Ishikawa (cell line): ENCODE data around the genes SLC16A14, CAB39 and NMUR1.

DNA sequence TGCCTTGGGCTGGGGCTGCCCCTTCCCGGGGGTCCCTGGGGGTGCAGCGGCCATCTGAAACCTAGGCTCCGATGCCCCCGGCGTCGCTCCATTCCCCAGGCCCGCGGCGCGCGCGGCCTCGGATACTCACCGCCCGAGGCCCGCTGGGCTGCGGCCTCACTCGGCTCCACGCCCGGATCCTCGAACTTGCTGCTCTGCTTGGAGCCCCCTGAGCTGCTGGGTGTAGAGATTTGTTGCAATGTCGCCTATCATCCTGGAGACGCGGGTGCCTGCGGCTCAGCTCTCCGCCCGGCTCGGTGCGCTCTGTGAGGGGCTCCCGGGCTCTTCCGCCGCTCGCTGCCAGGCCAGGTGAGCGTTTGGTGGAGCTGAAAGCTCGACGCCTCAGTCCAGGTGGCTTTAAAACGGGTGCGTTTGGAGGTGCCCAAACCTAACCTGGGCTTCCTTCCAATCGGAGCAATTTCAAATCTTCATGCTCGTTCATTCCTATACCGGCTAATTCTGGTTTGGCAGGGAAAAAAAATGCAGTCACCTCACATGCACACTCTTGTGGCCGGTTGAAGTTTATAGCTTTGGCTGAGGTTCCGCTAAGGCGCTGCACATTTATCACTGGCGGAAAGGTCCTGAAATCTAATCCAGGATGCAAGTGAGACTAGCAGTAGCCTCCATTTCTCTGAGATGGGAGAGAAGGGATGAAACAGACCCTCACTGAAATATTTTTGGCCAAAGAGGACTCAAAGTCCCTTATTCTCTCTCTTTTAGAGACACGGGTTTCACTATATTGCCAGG, at the start of gene SLC16A14:
SLC16A14 (minus strand) TSS at position 500 of the 786 bp plus-strand sequence.
- RRBS: 2% methylated on average over 24 of the region's 46 CpGs

- RRBS: no CpG with 5 or more reads among the region's 12 CpGs
Measured at GRCh38 chr2:230526165-230527112, 110.4 kb downstream of the SP100 start.

- RRBS: under 1% methylated on average over 45 of the region's 114 CpGs
Measured at GRCh38 chr2:230712428-230713367, at the start of gene CAB39. TSS of gene CAB39 (plus strand) at chr2:230712842.

GRCh38 chr2:230713368-230714406, 1.0 kb downstream of the CAB39 start:
- RRBS: 3% methylated on average over 14 of the region's 62 CpGs

- RRBS: 91% methylated on average over 2 of the region's 9 CpGs
Measured at GRCh38 chr2:230717215-230718041, 4.8 kb downstream of the CAB39 start.

DNA sequence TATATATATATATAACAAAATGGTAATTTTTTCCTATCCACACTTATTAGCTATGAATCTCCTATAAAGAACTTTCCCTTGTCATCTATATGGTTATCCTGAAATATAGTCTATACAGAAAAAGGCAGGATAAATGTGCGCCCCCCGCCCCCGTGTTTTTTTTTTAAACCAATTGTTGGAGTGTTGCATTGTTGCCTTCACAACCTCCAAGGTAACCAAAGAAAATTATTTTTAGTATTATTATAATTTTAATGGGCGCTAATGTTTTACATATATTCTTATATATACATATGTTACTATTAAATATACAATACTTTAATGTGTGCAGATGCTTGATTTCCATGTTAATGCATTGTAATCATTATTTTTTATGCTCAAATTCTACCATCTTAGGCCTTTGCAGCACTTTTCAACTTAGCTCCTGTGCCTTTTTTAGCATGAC, 36.2 kb downstream of the CAB39 start:
- RRBS: no CpG with 5 or more reads among the region's 4 CpGs

GRCh38 chr2:230880041-230880361, 15.3 kb downstream of the ITM2C start:
- RRBS: no CpG with 5 or more reads among the region's 9 CpGs

DNA sequence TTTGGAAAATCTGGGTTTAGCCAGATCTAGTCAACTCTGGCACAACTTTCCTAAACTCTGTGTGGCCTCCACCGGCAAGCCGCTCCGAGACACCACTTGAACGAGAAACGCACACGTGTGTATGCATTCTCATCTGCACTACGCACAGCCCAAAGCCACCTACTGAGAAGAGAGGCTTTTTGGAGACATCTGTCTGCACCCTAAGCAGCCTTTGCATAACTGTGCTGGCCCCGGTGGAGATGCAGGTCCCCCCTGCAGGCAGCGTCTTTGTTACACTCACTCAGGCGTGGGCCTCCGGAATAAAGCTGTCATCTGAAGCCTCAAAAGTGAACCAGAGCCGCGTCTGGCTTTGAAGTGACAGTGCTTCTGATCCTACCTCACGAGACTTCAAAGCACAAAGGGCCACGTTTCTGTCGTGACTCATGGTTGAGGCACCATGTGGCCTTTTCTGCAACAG, 19.7 kb downstream of the GPR55 start:
- RRBS: 26% methylated on average over 4 of the region's 16 CpGs

GRCh38 chr2:231184906-231185591, 13.4 kb upstream of the ARMC9 start:
- RRBS: 92% methylated on average over 2 of the region's 11 CpGs

GRCh38 chr2:231187601-231188135, 10.8 kb upstream of the ARMC9 start:
- RRBS: no CpG with 5 or more reads among the region's 10 CpGs

DNA sequence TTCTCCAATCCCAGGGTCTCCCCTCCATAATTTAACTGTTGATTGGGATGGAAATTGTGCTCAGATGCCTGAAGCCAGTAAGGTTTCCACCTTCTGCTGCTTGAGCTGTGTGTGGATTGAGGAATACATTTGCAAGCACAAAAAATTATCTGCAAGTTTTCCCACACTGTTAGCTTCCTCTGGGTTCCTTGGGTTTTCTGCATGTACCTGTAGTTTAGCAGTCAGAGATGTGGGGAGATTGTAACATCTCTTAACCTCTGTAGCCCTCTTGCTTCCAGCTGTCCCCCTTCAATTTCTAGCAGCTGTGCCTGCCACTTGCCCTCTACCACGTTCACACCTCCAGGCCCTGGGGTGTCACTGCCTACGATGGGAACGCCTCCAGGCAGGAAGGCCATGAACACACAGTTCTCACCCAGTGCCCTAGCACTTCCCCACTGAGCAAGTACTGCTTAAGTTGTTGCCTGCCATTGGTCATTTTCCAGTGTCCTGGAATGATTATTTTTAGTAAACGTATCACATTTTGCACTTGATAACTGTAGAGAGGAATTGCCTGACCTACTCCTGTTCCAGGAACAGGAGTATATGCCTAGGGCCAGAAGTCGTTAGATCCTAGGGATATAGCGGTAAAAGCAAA, 77.2 kb upstream of the B3GNT7 start:
- RRBS: no CpG with 5 or more reads among the region's 6 CpGs

DNA sequence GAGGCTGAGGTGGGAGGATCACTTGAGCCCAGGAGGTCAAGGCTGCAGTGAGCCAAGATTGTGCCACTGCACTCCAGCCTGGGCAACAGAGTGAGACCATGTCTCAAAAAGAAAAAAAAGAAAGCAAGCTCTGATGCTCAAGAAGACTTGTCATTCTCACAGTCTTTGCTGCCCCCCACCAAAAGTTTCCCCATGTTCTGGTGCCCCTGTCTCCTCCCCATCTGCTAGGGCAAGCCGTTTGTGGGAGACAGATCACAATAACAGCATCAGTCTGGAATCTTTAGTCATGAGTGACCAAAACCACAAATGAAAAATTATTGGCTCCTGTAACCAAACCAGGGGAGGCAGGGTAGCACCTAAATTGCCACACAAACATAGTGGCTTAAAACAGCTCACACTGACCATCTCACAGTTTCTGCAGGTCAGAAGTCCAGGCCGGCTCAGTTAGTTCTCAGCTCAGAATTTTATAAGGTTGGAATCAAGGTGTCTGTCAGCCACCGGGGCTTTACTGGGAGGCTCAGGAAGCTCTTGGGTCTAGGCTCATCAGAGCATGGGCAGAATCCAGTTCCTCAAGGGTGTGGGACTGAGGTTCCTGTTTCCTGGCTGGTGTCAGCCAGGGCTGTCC, 9.1 kb upstream of the B3GNT7 start:
- RRBS: 51% methylated on average over 2 of the region's 3 CpGs

GRCh38 chr2:231391799-231392744, 3.4 kb upstream of the B3GNT7 start:
- RRBS: no CpG with 5 or more reads among the region's 17 CpGs

GRCh38 chr2:231408547-231408980, 13.1 kb downstream of the B3GNT7 start:
- RRBS: no CpG with 5 or more reads among the region's 15 CpGs

DNA sequence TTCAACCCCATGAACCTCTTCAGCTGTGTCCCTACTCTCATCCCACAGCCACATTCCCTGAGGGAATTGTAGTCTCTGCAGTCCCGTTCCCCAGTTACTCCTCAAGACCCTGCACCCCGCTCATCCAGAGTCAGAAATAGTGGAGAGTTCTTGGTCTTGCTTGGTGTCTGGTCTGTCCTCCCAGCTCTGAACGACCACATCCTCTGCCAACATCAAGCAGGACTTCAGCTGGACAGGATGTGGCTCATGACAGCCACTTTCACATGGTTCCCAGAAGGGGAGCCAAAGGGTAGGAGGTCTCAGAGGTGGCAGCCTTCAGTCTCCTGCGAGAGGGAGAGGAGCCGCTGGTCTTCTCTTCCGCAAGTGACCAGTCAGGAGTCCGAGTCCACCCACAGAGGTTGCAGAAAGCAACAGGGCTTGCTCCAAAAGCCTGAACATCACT, 29.8 kb downstream of the B3GNT7 start:
- RRBS: no CpG with 5 or more reads among the region's 7 CpGs

DNA sequence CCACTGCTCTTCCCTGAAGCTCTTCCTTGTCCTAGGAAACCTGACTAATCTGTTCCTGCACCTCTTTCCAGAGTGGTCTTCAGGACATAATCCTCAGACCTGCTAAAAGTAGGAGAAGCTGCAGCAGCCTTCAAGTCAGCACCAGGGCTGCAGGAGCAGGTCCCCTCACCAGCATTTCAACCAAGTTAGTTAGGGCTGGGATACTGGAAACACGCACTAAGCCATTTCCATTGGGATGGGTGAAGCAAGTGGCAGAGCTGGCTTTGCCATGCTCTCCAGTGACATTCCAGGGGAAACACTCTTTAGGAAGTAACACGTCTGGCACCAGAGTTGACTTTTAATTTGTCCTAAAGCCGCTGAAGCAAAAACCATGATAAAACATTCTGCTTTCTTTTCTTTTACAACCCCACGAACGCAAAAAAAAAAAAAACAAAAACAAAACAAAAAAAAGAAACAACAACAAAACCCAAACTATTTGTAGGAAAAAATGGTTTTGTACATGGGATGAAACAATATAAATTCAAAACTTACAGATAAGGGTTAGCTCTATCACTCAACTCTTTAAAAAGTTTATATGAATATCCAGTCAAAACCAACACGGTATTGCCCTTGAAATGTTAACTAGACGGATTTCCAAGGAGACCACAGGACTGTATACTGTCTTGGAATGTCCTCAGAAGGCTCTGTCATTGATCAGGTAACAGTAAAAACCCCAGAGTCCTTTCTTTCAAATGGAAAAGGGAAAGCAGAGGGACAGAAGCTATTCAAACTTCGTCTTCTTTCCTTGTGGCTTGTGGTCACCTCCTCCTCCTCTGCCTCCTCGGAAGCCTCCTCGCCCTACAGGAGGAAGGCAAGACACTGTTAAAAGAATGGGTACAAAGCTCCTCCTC, 9.6 kb downstream of the NCL start:
- RRBS: no CpG with 5 or more reads among the region's 10 CpGs

GRCh38 chr2:231530126-231530767, at the start of gene NMUR1:
TSS of gene NMUR1 (minus strand) at chr2:231530445.
- RRBS: 9% methylated on average over 44 of the region's 72 CpGs

DNA sequence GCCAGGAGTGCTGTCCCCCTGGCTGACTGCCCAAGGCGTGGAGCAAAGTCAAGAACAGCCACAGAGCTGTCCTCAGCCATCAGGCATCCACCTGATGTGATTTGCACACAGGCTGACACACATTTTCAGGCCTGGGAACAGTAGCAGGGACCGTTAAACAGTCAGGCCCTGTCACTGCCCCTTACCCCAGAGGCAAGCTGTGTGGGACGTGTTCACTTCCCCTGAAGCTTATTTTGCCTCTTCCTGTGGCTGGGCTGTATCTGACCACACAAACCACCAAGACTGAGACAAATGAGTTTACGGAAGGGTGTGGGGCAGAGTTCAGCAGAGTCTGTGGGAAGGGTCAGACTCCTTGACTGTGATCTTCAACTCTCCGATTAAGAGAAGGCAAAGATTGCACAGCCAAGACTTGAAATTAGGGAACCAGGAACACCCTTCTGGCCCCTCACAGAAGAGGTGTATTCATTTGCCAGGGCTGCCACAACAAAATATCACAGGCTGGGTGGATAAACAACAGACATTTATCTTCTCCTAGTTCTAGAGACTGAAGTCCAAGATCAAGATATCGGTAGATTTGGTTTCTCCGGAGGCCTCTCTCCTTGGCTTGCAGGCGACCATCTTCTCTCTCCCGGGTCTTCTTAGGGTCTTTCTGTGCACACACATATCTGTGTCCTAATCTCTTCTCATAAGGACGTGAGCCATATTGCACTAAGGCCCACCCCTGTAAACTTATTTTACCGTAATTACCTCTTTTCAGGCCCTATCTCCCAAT, 15.4 kb upstream of the NMUR1 start:
- RRBS: 92% methylated on average over 2 of the region's 11 CpGs